Subcutaneous preadipocyte (primary cell): ENCODE results near the genes AMY2B, NTNG1 and STXBP3.

DNA sequence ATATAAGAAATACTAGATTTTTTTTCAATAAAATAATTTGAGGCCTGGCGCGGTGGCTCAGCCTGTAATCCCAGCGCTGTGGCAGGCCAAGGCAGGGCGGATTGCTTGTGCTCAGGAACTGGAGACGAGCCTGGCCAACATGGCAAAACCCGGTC, 1.6 kb upstream of the CDC14A start:
- CAGE, long polyA plus RNA, result no peak

GRCh38 chr1:100452601-100453142, 85.3 kb upstream of the GPR88 start:
- CAGE, long polyA plus RNA, result no peak

DNA sequence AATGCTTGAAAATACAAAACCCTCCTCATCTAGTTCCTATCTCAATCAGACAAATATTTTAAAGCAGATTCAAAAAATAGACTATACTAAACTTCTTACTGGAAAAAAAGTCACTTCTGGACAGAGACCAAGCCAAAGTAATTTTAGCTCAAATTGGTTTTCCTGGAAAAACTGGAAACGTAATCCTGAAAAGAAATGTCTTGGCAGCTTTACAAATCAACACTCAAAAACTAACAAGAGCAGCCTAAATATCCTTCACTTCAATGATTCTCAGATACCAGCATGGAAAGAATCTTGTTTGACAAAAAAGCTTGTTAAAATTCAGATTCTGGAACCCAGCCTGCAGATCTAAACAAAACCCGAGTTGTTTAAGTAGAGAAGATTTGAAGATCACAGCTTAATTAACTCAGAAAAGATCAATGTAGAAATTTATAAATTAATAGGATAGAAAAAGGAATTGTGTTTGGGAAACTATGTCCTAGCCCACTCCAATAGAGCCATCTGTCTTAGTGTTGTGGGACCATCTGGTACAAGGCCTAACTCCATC, 9.0 kb upstream of the GPR88 start:
- CAGE, long polyA plus RNA, result no peak

GRCh38 chr1:100924641-100925820, 29.1 kb downstream of the SLC30A7 start:
- CAGE, long polyA plus RNA, result no peak

DNA sequence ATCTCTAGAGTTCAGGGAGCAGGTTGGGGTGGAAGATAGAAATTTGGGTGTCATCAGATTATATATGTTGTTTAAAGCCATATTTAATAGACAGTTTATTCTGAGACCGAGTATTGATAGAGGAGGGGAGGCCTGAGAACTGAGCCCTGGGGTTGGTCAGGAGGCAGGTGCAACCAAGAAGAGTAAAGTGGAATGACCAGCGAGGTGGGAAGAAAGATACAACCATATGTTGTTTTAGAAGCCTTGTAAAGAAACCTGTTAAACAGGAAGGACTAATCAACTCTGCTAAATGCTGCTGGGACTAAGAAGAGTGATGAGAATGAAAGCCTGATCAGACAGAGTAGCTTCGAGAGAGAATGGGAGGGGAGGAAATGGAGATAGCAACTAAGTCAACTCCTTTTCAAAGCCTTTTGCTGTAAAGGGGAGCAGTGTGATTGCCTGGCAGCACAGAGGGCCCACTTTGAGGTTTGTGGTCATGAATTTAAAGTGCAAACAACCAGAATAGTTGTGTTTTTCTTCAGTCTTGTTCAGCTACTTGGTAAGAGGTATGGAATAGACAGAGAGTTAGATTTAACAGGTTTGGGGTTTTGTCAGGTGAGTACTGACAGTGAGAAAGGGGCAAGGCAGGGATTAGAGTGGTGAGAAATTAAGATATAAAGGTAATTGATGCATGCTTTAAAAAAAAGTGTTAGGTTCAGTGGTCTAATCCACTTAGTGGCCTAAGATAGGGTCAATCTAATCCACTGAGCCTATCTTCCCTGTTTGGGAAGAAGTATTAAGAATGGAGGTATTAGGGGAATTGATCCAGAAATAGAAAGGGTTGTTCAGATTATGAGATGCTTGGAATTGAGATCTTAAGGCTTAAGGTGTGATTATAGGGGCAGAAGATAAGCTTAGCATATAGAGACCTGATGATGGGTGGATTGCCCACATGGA, 31.5 kb downstream of the SLC30A7 start:
- CAGE, long polyA plus RNA, result no peak

DNA sequence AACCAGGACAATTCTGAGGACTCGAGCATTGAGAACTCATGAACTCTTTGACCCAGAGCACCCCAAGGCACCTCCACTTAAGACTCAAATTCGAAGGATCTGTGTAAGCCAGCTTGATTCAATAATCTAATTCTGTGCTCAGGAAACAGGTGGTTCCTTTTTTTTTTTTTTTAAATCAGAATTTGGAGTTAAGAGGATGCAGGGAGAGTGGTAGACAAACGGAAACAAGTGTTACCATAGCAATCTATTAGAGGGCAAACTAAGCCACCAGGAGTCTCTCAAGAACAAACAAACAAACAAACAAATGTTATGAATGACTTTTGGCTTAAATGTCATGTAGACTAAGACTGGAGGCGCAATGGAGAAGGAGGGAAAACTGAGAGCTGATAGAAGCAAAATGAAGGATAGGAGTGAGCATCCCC, 53.8 kb upstream of the DPH5 start:
- CAGE, long polyA plus RNA, result no peak

DNA sequence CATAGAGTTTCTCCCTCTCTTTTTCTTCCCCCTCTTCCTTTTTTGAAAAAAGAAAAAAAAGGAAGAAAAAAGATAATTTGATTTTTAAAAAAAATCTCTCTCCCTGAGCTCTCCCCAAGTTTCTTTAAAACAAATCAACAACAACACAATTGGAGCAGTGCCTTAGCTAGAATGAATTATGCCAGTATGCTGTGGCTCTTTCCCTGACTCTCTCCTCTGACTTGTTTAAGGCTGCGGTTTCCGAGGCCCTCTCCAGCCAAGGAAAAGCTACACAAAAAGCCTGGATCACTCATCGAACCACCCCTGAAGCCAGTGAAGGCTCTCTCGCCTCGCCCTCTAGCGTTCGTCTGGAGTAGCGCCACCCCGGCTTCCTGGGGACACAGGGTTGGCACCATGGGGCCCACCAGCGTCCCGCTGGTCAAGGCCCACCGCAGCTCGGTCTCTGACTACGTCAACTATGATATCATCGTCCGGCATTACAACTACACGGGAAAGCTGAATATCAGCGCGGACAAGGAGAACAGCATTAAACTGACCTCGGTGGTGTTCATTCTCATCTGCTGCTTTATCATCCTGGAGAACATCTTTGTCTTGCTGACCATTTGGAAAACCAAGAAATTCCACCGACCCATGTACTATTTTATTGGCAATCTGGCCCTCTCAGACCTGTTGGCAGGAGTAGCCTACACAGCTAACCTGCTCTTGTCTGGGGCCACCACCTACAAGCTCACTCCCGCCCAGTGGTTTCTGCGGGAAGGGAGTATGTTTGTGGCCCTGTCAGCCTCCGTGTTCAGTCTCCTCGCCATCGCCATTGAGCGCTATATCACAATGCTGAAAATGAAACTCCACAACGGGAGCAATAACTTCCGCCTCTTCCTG, 2.0 kb downstream of the S1PR1 start:
- CAGE, long polyA plus RNA, result no peak

- CAGE, long polyA plus RNA, result no peak
Observed at GRCh38 chr1:101407682-101408335, 171.0 kb downstream of the S1PR1 start.

- CAGE, long polyA plus RNA, result no peak
Observed at GRCh38 chr1:102579137-102579586, 529.2 kb downstream of the COL11A1 start.

DNA sequence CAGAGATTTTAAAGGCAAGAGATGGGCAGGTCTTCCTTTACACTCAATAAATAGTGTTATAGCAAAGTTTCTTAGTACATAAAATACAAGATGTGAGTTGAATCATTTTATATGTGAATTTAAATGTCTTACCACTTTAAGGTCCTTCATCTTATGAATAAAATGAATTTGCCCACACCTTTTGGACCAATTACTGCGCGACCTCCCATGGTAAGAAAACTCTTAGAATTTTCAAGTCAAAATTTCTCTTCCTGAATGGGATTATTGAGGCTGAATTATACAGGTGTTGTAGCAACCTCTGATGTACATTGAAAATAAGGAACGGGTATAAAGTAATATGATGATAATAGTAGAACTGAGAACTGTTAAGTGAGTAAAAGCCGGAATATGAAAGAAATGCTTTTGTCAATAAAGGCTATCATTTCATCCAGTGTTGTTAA, 10.5 kb downstream of the RNPC3 start:
- CAGE, long polyA plus RNA, result no peak

GRCh38 chr1:103571508-103571848, at the start of gene AMY2B:
AMY2B (plus strand) TSS chr1:103571589.
- CAGE, long polyA plus RNA, result no peak

DNA sequence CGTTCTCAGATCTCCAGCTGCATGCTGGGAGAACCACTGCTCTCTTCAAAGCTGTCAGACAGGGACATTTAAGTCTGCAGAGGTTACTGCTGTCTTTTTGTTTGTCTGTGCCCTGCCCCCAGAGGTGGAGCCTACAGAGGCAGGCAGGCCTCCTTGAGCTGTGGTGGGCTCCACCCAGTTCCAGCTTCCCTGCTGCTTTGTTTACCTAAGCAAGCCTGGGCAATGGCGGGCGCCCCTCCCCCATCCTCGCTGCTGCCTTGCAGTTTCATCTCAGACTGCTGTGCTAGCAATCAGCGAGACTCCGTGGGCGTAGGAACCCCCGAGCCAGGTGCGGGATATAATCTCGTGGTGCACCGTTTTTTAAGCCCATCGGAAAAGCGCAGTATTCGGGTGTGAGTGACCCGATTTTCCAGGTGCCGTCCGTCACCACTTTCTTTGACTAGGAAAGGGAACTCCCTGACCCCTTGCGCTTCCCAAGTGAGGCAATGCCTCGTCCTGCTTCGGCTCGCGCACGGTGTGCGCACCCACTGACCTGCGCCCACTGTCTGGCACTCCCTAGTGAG, 914.6 kb downstream of the AMY1C start:
- CAGE, long polyA plus RNA, result no peak

- CAGE, long polyA plus RNA, result no peak
Observed at GRCh38 chr1:107140720-107141331, at the start of gene NTNG1. NTNG1 (plus strand) TSS chr1:107141039.

DNA sequence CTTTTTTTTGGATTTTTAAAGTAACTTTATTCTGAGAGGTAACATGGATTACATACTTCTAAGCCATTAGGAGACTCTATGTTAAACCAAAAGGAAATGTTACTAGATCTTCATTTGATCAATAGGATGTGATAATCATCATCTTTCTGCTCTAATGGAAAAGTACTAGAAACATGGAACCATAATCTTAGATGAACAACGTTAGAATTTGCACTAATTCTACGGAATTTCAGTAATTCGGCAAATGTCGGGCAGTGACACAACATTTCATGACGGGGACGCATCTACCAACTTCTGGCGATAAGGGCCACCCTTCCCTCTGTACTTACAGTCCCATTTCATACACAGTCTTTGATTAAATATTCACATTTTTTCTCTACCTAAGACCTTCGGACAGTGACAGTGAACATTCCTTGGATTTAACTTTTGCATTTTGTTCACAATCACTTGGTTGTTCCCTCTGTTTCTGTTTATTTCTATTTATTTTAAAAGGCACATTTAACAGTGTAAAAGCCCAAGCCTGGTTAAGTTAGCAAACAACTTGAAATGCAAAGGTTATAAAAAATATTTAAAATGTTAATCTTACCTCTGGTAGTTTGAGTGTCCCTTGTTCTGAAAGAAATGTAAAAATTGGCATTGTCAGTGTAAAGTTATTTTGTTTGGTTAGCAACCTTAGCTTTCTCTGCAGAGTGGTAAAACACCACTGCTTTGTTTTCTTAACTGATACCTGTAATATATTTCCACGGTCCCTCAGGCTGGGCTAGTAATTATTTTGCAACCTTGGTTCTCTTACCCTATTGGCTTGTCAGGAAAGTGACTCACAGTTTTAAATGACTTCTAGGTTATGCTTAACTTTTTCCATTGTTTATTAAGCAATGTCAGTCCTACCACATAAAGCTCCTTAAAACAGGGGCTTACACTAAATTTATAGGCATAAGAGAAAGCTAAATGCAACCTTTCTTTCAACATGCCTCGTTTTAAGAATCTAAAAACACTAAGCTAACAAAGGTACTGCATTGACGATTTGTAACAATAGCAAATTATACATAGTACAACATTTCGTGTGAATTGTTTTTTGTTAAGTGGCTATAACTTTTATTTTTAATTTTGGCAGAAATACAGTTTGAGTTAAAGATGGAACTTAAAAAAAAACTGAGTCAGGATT, 276.8 kb downstream of the VAV3 start:
- CAGE, long polyA plus RNA, result no peak

GRCh38 chr1:108053622-108053947, 88.6 kb upstream of the VAV3 start:
- CAGE, long polyA plus RNA, result no peak

- CAGE, long polyA plus RNA, result no peak
Observed at GRCh38 chr1:108536692-108537336, 23.1 kb upstream of the EEIG2 start.

- CAGE, long polyA plus RNA, result no peak
Observed at GRCh38 chr1:108590251-108590907, 30.5 kb downstream of the EEIG2 start.

DNA sequence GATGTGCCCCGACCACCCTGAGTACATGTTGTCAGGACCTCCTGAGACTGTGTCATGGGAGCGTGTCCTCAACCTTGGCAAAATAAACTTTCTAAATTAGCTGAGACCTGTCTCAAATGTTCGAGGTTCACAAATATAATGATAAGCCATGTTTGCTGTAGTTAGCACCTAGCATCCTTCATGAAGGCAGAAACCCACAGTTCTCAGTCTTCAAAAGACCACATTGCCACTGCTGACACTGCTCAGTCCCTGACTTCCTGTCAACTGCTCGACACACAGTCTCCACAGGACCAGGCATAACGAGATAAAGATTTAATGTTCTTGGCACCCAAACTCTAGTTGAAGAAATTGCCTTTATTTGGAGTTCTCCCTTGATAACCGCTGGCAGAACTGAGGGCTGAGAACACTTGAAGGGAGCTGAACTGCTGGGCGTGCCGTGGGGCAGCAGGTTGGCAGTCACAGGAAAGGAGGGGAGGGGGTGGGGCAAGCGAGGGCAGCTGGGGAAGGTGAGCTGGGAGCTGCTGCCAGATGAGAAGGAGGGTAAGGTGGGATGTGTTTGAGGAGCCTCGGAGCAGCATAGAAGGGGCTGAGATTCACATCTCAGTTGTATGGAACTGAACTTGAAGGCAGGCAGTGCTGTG, 16.0 kb downstream of the HENMT1 start:
- CAGE, long polyA plus RNA, result no peak

DNA sequence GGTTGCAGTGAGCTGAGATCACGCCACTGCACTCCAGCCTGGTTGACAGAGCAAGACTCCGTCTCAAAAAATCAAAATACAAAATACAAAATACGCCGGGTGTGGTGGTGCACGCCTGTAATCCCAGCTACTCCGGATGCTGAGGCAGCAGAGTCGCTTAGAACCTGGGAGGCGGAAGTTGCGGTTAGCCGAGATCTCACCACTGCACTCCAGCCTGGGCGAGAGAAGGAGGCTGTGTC, 9.3 kb upstream of the FNDC7 start:
- CAGE, long polyA plus RNA, result no peak

- CAGE, long polyA plus RNA, result no peak
Observed at GRCh38 chr1:108746136-108746864, at the start of gene STXBP3. STXBP3 (plus strand) TSS chr1:108746674.